Right common carotid artery plus branches (tissue), 1 donor: ENCODE results near the genes WNT4, C1QC, EPHB2, KDM1A and HTR1D.

- PRO-cap: no peak
These were observed 17.9 kb upstream of the HSPG2 start for GRCh38 chr1:21954991-21955389.

DNA sequence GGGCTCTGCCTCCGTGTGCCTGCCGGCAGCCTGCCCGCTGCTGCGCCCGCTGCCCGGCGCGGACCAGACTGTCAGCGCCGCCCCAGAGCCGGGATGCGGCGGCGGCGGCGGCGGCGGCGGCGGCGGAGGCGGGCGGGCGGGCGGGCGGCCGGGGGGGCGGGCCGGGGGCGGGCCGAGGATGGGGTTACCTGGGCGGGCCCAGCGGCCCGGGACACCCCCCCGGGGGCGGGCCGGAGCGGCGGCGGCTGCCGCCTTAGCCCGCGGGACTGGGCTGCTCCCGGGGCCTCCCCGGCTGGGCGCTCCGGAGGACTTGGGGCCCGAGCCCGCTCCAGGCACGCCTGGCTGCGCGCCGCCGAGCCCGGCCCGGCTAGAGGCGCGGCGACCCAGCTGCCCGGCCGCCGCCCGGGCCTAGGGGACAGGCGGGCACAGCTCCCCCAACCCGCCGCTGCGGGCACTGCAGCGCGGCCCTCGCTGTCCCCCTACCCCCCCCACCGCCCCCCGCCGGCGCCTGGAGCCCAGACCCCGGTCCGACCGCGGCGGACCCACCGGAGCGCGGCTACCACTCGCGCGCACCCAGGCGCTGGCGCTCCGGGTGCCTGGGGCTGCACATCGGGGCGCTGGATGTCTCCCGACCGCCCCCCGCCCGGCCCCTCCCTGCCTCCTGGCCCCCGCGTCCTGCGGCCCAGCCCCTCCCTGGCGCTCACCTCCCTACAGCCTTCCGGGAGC lies at the start of gene WNT4:
Gene WNT4 (minus strand): TSS at position 70 of the 726 bp plus-strand sequence.
- PRO-cap: no peak

GRCh38 chr1:22176587-22176993 lies 33.7 kb upstream of the WNT4 start:
- PRO-cap: no peak

- PRO-cap: no peak
These were observed 115.0 kb upstream of the WNT4 start for GRCh38 chr1:22257946-22258203.

DNA sequence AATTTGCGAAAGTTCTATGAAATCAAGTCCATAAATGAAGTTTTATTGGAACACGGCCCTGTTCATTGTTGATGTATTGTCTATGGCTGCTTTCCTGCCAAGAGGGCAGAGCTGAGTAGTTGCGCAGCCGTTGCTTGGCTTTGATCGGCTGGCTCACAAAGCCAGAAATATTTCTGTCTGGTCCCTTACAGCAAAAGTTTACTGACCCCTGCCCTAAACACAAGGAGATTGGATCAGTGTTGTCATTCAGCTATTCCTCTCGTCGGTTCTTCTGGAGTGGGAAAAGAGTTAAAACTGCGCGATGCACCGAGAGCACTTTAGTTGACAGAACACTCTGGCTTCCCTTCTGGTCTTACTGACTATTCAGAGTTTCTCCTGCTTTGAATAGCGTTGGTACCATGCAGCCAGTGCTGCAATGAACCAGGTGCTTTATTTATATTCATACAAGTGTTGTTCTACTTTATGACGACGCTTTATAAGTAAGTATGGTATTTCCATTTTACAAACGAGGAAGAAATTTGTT lies 878 bp downstream of the ZBTB40 start:
- PRO-cap: no peak

DNA sequence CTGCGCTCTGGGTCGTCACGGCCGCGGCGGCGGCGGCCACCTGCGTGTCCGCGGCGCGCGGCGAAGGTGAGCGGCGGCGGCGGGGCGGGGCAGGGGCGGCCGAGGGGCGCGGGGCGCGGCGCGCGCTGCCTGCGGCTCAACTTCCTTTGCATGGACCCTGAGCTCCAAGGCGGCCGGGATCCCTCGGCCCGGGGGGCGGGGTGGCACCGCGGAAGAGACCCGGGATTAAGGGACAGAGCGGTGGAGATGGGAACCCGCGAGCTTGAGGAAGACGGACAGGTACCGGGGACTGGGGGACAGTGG lies 326 bp downstream of the EPHA8 start:
- PRO-cap: no peak

- PRO-cap: no peak
These were observed at the start of gene C1QC for GRCh38 chr1:22643254-22643914. Gene C1QC (plus strand): TSS chr1:22643633.

DNA sequence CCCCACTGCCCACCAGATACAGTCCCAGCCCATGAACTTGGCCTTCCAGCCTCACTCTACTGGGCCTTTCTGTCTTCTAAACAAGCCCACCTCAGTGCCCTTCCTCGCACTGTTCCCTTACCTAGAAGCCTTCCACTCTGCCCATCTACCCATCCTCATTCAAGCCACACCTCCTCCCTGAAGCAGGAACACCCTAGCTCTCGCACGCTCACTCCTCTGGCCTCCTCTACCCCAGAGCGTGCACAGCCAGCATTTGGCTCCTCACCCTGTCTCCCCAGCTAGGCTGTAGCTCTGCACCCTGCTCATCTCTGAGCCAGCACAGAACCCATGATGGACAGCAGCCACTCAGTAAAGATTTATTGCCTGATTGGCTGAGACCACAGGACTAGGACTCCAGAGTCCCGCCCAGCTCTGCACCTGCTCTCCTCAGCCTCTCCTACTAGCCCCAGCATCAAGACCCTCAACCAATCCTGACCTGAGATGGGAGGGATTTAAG lies 9.1 kb downstream of the C1QB start:
- PRO-cap: no peak

DNA sequence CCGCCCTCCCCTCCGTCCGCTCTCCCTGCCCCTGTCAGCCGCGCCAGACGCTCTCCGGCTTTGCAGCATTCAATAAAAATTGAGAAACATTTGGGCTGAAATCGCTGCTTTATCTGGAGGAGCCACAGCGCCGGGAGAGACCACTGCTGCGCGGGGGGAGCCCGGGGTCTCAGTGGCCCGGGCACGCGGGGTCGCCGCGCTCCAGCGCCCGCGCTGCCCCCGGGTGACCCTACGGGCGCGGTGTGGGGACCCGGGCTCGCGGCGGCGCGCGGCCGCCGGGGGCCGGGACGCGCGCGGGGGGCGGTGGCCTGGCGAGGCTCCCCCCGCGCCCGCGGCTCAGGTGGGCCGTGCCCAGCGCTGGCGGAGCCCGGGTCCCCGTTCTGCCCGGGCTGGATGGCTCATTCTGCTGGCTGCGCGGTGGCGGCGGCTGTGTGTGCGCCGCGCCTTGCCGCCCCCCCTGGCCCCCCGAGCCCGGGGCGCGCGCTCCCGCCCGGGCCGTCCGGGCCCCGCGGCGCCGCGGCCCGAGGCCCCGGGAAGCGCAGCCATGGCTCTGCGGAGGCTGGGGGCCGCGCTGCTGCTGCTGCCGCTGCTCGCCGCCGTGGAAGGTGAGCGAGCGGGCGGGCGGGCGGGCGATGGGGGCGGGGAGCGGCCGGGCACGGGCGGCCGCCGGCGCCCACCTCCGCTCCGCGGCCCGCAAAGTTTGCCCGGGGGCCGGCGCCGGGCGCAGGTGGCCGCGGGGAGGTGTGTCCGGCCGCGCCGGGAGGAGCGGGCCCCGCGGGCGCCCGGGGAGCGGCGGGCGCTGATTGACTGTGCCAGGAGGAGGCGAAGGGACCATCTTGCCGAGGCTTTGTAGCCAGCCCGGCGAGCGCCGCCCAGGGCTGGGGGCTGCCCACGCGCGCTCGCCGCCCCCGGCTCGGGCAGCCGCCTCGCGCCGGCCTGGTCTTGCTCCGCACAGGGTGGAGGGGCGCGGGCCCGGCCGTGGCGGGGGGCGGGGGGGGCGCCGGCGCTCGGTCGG lies at the start of gene EPHB2:
Gene EPHB2 (plus strand): TSS at position 401 of the 1,015 bp plus-strand sequence.
- PRO-cap: unidirectional peak, minus-strand start at position 81 of the sequence; unidirectional peak, plus-strand start at position 401 of the sequence

DNA sequence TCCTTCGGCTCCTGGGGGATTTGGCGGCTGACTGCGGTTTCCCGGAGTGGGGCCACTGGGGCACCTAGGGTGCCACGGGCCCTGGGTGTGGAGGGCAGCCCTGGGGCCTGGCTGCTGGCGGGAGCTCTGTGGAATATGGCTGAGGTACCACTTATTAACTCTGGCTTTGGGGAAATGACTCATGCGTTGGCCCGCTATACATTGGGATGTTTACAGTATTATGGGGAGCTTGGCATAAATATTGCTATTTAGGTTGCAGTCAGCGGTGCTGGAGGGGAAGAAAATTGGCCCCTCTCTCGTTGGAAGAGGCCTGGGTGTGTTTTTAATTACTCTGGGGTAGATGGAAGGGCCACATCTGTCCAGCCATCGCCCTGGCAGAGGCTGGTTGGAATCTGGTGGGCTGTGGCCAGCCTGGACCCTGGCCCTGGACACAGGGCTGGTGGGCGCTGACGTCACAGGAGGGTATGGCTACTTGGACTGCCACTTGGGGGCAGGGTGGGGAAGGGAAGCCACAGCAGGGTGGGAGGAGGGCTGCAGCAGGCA lies 2.1 kb downstream of the EPHB2 start:
- PRO-cap: no peak

DNA sequence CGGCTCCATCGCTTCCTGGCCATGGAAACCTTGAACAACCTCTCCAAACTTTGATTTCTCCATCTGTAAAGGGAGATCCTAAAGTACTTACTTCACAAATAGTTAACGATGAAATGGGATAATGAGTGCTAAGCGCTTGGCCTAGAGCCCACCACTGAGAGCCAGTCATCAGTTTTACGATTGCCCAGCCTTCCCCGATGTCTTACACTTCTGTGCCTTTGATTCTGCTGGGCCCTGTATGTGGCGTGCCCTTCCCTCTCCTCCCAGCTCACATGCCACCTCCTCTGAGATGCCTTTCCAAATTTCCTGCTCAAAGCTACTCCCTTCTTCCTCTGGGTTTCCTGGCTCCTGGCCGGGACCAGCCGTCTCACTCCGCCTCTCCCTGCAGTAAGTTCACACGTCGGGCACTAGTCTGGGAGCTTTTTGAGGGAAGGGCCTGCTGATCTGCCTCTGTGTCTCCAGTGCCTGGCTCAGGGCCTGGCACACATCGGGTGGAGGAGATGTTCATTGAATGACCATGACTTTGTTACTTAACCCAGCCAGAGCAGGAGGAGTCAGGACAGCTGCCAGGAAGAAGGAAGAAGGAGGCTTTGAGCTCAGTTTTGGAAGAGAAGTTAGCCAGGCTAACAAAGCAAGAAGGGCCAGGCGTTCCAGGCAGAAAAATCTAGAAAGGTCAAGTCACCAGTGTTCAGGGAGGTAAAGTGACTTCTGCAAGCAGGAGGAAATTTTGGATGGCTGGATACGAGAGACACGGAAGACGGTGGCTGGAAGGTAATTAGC lies 63.4 kb downstream of the EPHB2 start:
- PRO-cap: no peak

DNA sequence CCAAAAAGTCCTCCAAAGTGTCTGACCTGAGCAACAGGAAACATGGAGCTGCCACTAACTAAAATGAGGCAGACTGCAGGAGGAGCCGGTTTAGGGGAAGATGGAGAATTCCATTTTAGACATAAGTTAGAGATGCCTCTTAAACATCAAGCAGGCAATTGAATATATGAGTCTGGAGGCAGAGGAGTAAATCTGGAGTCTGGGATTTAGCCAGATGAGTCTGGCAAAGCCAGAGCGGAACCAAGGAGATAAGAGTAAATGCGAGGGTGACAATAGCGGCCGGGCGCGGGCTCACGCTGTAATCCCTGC lies 43.7 kb downstream of the LACTBL1 start:
- PRO-cap: no peak

DNA sequence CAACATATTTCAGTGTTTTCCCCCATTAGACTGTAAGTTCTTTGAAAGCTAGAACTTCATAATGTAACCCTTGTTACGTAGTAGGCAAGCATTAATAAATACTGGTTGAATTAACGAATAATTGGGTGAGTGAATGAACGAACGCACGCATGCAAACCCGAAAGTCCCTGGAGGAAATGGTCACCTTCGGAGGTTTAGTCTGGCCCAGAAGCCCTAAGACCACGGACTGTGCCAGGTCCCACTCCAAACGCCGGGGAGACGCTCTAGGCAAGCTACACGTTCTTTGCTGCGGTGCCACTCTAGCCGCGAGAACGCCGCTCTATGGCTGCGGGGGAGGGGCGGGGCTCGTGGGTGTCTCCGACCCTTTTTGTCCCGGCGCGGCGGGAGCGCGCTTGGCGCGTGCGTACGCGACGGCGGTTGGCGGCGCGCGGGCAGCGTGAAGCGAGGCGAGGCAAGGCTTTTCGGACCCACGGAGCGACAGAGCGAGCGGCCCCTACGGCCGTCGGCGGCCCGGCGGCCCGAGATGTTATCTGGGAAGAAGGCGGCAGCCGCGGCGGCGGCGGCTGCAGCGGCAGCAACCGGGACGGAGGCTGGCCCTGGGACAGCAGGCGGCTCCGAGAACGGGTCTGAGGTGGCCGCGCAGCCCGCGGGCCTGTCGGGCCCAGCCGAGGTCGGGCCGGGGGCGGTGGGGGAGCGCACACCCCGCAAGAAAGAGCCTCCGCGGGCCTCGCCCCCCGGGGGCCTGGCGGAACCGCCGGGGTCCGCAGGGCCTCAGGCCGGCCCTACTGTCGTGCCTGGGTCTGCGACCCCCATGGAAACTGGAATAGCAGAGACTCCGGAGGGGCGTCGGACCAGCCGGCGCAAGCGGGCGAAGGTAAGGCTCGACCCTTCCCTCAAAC lies at the start of gene KDM1A:
Gene KDM1A (plus strand): TSS at position 395 of the 899 bp plus-strand sequence.
- PRO-cap: bidirectional peak, plus-strand start at position 395 of the sequence, minus-strand start at position 230 of the sequence

- PRO-cap: no peak
These were observed 64.2 kb downstream of the HTR1D start for GRCh38 chr1:23152864-23153837.

DNA sequence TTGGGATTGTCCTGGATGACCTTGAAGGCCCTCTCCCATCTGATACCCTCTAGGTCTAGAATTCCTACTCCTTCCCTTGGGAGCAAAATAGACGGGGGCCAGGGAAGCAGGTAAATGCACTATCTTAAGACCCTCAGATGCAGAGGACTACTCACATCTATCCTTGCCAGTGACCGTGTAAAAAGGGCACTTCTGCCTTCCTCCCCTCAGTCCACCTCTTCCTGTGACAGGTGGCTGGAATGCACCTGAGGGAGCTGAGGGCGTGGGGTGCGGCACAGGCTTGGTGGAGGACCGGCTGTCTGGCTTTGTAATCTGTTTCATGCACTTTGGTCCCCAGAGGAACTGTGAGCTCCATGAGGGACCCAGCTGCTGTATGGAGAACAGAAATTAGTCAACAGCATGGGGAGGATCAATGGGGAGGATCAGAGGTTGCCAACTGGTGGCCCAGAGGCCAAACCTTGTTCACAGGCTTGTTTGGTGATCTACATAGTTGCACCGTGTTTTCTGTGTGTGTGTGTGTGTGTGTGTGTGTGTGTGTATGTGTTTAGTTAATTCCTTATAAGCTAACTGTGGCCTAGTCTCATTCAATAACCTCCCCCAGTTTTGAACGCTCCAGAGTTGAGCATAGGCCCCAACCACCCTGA lies 29.7 kb downstream of the HTR1D start:
- PRO-cap: no peak

GRCh38 chr1:23194581-23195107 lies 22.7 kb downstream of the HTR1D start:
- PRO-cap: no peak

DNA sequence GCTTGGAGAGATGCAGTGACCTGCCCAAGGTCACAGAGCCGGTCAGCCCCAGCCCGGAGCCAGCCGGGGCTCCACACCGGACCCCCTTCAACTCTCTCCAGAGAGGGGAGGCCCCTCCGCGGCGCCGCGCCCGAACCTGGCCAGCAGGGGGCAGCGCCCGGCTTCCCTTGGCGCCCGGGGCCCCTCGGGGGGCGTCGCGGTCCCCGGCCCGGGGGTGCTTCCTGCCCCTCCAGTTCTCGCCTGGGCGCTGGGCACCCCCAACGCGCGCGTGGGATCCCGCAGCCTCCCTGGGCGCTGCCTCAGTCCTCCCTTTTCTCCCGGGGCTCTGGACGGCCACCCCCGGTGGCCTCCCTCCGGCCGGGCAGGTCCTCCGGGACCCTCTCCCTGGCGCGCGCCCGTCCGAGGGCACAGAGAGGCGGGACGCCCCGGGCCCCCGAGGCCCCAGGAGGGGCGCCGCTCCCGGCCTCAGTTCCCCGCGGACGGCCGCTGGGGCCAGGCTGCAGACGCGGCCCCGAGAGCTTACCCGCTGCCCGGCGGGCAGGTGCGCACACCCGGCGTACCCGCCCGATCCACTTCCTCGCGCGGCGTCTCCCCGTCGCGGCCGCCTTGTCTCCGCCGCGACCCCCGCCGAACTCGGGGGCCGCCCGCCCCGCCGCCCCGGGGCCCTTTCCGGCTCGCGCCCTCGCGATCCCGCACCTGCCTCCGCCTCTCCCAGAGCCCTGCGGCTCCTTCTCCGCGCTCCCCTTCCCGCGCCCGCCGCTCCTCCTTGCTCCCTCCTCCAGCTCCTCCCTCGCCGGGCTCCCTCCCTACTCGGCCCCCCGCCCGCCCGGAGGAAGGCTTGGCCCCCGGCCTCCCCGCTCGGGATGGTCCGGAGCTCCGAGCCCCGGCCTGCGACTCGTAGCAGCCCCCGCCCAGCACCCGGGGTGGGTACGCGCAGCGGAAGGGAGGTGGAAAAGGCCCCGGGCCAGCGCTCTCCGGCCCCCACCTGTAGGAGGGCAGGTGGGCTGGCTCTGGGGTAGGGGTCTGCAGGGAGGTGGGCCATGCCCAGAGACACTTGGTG lies at the start of gene HTR1D:
Gene HTR1D (minus strand): TSS at position 735 of the 1,060 bp plus-strand sequence.
- PRO-cap: no peak

- PRO-cap: no peak
These were observed 7.5 kb upstream of the ZNF436 start for GRCh38 chr1:23376958-23377812.

DNA sequence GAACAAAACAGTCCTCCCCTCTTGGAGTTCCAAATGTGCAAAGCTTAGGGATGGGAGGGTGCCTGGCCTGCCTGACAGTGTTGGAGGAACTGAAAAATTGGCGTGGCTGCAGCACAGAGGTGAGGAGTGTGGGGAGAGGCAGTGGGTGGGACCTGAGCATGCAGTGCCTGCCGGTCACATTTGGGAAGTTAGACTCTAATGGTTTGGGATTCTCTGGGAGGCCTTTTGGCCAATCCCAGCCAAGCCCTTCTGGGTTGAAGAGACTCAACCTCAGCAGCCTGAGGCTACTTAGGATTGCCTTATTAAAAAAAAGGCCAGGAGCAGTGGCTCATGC lies 2.3 kb upstream of the TCEA3 start:
- PRO-cap: no peak

DNA sequence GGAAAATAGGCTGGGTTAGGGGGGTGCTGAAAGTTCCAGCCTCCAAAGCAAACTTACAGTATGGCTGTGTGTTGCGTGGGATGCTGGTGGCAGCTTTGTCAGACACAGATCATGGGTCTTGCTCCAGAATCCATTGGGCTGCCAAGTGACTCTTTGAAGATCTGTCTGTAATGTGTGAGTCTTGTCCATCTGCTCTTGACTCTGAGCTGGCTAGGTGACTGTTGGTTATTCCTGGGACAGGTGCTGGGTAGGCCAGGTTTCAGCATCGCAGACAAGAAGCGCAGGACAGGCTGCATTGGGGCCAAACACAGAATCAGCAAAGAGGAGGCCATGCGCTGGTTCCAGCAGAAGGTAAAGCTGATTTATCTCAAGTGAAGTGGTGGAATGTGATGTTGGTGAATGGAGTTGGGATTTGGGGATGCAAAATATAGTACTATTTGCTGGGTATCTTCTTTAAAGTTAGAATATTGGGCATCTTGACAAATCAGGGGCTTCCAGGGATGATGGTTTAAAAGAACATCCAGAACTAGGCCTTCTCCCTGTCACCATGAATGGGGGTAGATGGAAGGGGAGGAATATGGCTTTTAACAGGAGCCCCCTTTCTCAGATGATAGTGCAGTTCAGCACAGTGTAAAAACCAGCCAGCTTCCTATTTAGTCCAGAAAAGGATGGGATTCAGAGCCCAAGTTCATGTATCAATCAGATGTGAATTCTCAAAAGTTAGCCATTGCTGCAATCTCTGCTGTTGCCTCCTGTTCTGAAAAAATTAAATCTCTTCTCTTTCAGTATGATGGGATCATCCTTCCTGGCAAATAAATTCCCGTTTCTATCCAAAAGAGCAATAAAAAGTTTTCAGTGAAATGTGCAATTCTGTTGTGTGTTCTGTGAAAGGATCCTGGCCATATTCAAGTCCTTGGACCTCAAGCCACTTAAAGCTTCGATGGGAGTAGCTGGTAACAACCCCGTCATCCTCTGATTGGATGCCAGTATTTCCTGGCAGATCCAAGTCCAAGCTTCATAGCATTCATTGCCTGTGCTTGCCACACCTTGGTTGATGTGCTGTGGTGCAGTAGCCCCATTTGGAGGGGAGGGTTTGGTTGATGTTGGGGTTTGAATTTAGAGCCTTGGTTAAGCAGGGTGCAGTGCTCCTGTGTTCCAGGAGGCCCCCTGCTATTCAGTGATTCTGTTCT lies 4.3 kb downstream of the RPL11 start:
- PRO-cap: no peak